Endodermal cell (in vitro differentiated cells): ENCODE measurements around a stretch of chr4.

- PRO-cap, result bidirectional peak, plus-strand start at chr4:664303, minus-strand start at chr4:664210; unidirectional peak, minus-strand start at chr4:664317
These were observed 10.1 kb downstream of the ATP5ME start for GRCh38 chr4:663878-664540.

GRCh38 chr4:750889-751403 is 45.3 kb downstream of the PCGF3 start:
- PRO-cap, result no peak

DNA sequence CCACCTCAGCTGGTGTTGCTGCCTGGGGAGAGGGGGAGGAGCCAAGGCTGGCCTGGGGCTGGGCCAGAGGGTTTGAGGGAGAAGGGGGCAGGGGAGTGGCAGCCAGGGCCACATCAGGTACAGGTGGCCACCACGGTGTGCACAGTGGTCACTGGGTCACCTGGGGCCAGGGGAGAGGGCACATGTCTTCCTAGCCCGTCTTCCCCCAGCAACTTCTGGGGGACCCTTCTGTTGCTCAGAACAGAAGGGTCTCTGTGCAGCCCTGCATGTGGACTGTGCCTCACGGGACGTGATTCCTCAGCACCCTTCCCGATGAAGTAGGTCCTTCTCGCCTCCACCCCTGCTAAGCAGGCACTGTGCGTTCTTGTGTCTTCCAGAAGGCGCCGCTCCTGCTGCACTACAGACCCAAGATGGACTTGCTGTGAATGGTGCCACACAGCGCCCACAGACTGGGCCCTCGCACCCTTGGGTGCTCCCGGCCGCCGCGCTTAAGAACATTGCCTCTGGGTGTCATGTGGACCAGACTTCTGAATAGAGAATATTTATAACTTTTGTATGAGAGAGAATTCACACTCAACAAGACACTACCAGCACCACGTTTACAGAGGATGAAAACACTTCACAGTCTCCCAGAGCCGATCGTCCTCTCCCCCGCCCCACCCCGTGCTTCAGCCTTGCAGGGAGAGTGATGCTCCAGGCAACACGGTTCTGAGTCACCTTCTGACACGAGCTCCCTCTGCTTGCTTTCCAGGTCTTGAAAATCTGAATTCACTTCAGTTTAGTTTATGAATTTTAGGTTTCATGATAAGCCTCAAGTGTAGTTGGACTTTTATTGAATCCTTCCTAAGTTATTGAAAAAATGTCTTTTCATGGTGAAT is 60.0 kb downstream of the CPLX1 start:
- PRO-cap, result no peak

DNA sequence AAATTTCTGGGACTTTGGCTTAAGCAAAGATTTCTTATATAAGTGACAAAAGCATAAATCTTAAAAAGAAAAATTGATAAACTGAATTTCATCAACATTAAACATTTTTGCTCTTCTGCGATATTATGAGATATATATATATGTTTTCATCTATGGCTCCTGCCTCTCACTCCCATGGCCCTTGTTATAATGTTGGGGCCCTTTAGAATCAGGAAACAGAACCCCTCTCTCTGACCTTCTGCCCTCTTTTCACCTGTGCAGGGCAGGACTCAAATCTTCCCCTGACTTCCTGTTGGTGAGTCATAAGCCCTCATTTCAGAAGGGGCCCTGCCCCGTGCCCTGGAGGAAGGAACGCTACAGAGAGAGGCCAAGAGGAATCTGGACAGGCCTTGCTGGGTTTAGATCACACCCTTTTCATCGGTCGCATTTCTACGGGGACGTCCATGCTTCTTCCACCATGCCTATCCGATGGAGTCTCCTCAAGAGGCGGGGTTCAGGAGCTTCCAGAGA is 27.0 kb downstream of the CPLX1 start:
- PRO-cap, result no peak

GRCh38 chr4:836651-837232 is 10.8 kb upstream of the CPLX1 start:
- PRO-cap, result no peak

- PRO-cap, result no peak
These were observed 26.7 kb downstream of the GAK start for GRCh38 chr4:905181-906015.

DNA sequence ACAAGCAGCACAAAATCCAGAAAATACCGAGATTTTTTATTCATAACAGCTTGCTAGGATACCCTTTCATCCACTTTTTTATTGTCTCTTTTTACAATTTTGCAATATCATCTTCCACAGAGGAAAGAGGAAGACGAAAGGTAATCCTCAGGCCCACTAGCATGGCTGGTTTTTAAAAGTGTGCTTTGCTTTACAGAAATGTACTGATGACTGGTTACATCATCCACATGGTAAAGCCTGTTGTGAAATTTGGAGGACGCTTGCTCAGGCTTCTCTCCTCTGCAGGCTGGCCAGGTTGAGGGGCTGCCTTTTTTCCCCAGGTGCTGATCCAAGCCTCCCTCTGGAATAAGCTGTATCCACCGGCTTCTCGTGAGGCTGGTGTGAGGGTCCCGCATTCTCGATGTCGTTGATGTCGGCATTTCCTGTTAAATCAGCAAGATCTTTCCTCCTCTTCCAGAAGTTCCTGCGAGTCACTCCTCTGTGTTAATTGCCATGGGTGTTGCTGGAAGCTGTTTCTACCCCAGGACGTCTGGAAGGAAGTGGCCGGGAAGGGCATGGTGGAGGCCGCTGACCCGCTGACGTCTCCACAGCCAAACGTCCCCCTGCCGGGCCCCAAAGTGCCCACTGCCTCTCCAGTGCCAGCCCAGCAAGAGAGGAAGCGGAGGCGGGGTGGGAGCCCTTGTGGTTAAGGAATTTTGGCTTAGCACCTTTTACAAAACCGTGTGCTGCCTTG is 5.8 kb upstream of the DGKQ start:
- PRO-cap, result no peak

- PRO-cap, result no peak
These were observed 456 bp upstream of the IDUA start for GRCh38 chr4:986348-986828.

DNA sequence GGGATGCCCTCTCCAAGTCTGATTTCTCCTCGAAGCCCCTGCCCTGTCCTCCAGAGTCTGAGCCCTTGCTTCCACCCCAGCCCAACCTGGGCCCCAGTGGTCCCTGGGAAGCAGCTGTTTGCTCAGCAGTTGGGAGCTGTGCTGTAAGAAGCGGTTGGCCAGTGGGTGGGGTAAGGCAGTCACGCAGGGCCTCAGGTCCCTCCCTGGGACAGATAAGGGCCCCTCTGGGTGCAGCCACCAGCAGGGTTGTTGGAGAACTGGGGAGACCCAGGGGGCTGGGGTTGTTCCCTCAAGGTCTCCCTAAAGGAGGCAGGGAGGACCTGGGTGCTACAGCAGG is 2.8 kb upstream of the SLC26A1 start:
- PRO-cap, result no peak

DNA sequence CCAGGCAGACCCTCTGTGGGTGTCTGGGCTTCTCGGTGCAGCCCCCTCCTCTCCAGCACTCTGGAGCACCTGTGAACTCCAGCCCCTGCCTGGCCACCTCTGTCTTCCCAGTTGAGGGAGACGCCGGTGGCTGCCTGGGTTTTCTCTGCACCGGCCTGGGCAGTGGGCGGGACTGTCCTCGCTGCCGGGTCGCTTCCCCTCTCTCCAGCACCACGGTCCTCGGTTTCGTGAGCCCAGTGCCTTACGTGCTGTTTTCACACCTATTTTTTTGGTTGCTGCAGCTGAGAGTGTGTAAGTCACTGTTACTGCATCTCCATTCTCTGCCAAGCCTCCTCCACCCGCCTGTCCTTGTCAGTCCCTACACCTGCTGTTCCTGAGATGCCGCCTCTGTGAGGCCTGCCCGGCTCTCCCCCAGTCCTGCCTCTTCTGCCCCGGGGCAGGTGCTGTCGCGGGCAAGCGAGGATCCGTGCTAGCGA is 2.5 kb upstream of the FGFRL1 start:
- PRO-cap, result bidirectional peak, plus-strand start at position 354 of the sequence, minus-strand start at position 113 of the sequence

DNA sequence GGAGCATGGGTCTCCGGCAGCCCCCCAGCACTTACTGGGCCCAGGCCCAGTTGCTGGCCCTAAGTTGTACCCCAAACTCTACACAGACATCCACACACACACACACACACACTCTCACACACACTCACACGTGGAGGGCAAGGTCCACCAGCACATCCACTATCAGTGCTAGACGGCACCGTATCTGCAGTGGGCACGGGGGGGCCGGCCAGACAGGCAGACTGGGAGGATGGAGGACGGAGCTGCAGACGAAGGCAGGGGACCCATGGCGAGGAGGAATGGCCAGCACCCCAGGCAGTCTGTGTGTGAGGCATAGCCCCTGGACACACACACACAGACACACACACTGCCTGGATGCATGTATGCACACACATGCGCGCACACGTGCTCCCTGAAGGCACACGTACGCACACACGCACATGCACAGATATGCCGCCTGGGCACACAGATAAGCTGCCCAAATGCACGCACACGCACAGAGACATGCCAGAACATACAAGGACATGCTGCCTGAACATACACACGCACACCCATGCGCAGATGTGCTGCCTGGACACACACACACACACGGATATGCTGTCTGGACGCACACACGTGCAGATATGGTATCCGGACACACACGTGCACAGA is 13.9 kb downstream of the FGFRL1 start:
- PRO-cap, result no peak

DNA sequence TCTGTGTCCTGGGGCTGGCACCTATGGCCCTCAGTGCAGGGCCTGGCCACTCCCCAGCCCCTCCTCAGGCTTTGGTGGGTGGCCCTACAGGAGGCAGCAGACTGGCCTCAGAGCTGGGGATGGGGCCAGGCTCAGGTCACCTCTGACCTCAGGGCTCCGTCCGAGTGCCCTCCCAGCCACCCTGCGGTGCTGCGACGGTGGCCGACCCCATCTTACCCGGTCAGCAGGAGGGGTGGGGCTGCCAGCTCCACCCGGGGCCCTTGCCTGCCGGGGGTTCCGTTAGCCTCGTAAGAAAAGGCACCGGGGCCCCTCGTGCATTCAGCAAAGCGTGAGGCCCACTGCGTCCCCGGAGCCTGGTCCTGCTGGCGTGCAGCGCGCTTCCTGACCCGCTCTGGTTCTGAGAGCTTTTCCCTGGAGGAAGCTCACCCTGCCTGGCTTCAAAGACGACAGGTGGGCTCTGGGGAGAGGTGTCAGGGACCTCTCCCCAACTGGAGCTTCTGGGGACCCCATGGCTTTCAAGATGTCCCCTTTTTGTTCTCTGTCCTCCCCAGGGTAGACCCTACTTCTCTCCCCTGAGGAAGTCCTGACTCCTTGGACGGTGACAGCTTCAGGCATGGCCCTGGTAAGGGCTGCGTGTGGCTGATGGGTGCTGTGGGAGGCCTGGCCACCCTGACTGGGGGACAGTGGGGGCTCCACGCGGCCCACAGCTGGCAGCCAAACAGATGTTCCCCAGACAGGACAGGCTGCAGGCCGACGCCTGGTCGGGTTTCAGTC is 15.9 kb downstream of the FGFRL1 start:
- PRO-cap, result no peak

- PRO-cap, result no peak
These were observed 35.2 kb downstream of the FGFRL1 start for GRCh38 chr4:1046514-1047130.

GRCh38 chr4:1126891-1127535 is 13.6 kb upstream of the RNF212 start:
- PRO-cap, result no peak

- PRO-cap, result no peak
These were observed 14.8 kb upstream of the SPON2 start for GRCh38 chr4:1187201-1187490.

DNA sequence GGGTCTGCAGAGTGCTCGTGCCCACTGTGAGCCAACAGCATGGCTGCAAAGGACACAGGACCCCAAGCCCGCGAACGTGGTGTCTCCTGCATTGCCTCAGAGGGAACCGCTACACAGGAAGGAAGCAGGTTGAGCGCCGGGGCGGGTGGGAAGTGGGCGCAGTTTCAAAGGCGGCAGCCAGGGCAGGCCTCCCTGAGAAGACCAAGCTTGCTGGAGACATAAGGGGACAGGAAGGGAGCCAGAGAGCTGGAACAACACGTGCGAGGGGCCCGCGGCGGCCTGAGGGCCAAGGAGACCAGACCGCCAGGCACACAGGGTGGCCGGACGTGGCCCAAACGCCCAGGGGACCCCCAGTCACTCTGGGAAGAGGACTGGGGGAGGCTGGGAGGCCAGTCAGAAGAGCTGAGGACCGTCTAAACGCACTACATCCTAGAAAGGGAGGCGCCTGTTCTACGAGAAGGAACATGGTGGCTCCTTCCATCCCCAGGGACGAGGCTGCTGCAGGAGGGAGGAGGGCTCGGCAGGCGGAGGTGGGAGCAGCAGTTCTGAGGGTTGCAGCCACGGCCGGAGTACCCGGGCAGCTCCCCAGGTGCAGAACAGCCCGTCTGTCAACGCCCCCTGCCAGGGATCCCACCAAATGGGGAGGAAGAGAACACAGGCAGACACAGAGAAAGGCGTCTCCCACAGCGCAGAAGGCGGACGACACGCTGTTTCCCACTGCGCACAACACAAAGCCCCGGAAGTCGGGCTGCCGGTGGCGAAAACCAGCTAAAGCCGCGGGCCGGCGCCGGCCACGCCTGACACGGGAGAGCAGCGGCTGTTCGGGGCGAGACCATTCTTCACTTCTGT is 31.9 kb downstream of the CTBP1 start:
- PRO-cap, result no peak

GRCh38 chr4:1219154-1219640 is 29.7 kb downstream of the CTBP1 start:
- PRO-cap, result no peak

- PRO-cap, result no peak
These were observed 9.6 kb downstream of the CTBP1 start for GRCh38 chr4:1238934-1240166.

GRCh38 chr4:1294473-1295532 is 5.1 kb downstream of the MAEA start:
- PRO-cap, result no peak

- PRO-cap, result no peak
These were observed 9.8 kb downstream of the MAEA start for GRCh38 chr4:1299393-1299993.